ENCODE results near the genes PURB and RAMP3.

DNA sequence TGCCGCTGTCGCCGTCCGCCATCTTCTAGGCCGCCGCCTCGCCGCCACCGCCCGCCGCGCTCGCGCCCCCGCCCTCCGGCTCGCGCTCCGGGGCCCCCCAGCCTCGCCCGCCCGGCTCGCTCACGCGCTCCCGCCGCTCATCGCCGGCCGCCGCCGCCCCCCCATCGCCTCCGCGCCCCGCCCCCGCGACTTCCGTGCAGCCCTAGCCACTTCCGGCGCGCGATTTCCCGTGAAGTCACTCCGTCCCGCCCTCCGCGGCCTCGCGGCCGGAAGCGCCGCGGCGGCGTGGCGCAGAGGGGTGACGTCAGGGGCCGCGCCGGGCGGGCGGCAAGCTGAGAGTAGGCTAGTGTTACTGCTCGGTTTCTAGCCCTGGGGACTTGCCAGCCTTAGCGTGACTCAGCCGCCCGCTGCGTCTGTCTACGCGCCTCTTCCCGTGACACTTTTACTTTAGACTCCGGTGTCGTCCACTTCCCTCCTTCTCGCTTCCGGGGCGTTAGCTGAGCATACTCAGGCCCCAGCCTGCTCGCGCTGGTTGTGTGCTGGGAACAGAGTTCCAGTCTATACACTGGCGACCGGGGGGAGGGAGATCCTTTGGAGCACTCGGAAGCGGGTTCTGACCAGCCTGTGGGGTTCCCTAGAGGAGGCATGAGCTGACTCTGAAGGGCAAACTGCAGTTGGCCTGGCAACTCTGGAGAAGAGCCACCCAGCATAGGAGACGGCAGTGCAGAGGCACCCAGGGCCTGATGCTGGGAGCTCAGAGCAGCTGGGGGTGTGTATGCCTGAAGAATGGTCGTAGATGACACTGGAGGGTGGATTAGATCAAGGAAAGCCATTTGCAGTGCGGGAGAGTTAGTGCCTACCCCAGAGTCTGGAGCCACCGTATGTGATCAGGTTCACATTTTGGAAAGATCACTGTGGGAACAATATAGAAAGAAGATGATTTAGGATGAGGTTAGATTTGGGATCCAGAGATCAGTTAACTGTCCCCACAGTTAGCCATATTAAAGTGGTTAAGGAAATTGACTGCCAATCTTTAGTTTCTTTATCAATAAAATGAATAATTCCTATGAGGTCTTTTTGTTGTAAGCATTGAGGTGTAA lies at the start of gene PURB:
TSS of gene PURB (minus strand) at position 204 of the 1,100 bp plus-strand sequence.
- RRBS = under 1% methylated on average over 33 of the region's 86 CpGs

- RRBS = no CpG with 5 or more reads among the region's 2 CpGs
These were observed 1.5 kb upstream of the MYO1G start for GRCh38 chr7:44980356-44980595.

- RRBS = no CpG with 5 or more reads among the region's 9 CpGs
These were observed 39.0 kb downstream of the CCM2 start for GRCh38 chr7:45038863-45039509.

GRCh38 chr7:45101361-45101757 lies 10.1 kb downstream of the TBRG4 start:
- RRBS = no CpG with 5 or more reads among the region's 6 CpGs

- RRBS = 0% methylated on average over 2 of the region's 19 CpGs
These were observed 9.4 kb upstream of the RAMP3 start for GRCh38 chr7:45148229-45148561.

DNA sequence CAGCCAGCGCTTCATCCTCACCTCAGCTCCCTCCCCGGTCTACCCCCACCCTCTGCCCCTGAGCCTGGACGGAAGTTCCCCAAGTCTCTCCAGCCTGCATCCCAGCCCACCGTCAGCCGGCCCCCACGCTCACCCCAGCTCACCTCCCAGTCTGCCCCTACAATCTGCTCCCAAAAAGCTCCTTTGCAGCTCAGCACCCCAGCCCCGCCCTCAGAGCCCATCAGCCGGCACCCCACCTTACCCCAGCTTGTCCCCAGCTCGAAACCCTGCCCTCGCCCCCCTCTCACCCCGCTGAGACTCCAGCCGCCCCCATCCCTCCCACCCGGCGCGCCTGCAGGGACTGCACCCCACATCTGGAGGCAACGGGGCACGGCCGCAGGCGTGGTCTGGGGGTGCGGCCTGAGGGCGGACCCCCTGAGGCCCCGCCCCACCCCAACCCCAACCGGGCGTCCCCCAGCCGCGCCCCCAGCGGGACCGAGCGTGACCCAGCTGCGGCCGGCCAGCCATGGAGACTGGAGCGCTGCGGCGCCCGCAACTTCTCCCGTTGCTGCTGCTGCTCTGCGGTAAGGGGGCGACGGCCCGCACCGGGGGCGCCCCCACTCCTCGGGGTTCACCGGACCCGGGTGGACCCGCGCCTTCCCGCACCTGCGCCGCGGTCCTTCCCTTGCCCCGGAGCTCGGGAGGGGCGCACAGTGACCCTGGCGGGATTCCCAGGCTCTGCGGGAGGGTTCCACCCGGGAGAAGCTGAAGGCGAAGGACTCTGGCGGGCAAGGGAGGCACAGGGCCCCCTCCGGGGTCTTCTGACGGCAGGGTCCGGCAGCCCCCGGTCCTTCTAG lies at the start of gene RAMP3:
TSS of gene RAMP3 (plus strand) at position 468 of the 836 bp plus-strand sequence.
- RRBS = 4% methylated on average over 47 of the region's 63 CpGs

- RRBS = no CpG with 5 or more reads among the region's 10 CpGs
These were observed 2.9 kb downstream of the RAMP3 start for GRCh38 chr7:45160367-45161010.

DNA sequence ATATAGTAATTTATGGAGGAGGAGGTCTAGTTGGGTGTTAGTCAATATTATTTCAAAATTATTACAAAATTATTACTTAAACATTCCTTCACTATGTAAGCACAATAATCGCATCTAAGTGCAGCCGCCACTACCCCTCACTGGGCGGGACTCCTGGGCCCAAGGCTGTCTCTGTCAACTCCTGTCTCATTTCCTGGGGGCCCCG lies 82.5 kb downstream of the RAMP3 start:
- RRBS = no CpG with 5 or more reads among the region's 4 CpGs

DNA sequence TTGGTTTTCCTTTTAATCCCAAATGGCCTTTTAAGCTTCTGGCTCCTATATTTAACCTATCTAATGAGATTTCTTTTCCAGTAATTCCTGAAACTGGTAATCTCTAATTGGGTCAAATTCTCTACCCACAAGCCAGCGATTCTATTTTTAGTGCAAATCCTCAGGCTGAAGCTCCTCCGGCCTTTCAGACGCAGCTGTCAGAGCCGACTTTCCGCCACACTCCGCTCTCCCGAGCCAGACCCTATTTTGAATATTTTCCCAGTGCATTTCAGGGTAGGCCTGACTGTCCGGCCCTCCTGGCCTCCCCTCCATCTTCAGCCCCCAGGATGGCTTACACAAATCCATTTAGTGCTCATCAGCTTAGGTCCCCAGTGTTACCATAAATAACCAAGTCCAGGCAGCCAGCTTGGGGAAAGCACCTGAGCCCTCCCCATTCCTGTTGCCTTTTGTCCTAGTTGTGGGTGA lies 9.6 kb upstream of the ADCY1 start:
- RRBS = 2% methylated on average over 4 of the region's 8 CpGs

- RRBS = no CpG with 5 or more reads among the region's 20 CpGs
These were observed 147.9 kb downstream of the ADCY1 start for GRCh38 chr7:45721967-45722667.

DNA sequence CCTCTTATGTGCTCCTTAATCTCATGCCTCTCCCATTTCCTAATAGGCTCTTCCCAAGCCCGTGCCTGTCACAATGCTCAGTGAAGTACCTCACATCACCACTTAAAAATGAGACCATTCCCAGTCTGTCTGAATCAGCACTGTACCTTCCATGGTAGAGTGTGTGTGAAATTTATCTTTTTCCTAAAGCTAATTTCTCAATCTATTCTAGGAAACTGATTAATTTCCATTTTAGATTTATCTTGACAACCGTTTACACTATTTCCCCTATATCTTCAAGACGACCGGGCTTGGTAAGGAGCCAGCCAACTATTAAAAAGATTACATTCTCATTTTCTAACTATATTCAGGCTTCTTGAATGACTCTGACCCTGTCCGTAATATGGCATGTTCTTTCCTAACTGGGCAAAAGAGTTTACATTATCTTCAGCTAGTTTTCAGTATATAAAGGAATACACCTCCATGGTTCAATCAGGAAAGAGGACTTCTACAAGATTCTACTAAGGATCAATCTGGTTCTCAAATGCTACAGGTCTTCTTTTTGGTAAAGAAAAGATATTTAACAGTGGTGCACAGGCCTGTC lies 110.1 kb downstream of the CCDC201 start:
- RRBS = no CpG with 5 or more reads among the region's 5 CpGs

DNA sequence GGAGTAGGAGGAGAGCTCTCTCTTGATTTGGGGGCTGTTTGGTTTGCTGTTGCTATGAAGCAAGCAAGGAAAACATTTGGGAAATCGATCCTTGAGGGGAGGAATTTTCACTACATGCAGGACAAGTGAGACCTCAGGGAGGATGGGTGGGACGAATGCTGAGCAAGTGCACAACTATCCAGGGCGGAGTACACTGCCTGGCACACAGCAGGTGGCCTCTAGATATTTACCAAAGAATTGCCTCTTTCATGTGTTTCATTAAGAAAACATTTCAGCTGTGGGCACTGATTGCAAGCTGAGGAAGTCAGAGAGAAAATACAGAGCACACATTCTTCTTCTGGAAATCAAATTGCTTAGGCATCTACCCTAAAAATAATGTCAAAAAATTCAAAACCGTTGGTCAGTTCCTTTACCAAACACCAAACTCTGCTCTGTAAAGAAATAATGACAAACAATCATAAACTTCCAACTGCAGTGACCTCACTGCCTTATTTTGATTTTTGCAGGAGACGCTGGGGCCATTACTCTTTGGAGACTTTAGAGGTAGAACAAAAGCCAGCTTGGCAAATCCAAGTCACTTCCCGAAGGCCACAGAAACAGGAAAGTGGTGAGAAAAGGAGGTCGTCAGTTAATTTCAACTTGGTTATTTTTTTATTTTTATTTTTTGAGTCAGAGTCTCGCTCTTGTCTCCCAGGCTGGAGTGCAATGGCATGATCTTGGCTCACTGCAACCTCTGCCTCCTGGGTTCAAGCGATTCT lies 2.6 kb upstream of the IGFBP1 start:
- RRBS = no CpG with 5 or more reads among the region's 9 CpGs

- RRBS = no CpG with 5 or more reads among the region's 19 CpGs
These were observed 19.3 kb upstream of the IGFBP3 start for GRCh38 chr7:45940247-45940954.

DNA sequence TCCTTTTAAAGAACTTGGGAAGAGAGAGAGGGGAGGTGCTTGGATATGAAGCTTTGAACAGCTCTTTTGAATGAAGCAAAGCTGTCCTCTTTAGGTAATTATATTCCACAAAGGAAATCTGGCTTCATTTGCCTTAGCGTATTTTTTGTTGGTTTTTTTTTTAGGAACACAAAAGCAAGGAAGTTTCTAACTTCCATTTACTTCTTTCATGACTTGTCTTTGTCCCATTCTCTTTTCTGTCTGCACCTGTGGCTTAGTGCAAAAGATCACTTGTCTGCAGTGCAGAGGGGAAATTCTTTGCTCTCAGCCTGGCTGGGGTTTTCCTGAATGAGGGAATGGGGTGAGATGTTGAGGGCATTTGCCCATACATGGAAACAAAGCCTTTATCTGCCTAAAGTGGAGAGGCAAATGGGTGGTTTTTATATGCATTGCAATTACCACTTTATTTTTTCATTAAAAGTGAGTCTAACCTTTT lies 361.0 kb upstream of the IGFBP3 start:
- RRBS = no CpG with 5 or more reads among the region's 1 CpG

DNA sequence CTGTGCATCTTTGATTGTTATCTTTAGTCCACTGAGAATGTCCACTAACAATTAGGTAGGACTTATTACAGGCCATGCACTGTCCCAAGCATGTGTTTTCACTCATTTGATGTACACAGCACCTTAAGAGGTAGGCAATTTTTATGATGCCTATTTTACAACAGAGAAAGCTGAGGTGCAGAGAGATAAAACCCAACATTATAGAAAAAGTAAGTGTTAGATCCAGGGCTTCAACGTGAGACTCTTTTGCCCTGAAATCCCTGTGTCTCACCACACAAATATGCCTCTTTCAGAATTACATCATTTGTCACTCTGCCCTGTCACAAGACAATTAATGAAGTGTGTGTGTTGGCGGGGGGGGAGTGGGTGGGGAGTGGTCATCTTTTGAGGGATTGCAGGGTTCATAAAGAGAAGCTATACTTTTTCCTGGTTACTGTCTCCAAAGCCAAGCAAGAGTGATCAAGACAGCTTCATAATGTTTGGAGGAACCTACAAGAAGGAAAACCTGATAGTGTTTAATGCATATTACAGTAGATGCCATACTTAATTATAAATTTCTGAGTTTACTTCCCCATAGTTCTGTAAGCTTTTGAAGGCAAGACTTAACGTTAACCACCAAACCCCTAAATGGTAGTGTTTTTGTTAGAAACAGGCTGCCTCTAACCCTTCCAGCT lies 637.7 kb upstream of the IGFBP3 start:
- RRBS = no CpG with 5 or more reads among the region's 3 CpGs

GRCh38 chr7:47236879-47237288 lies 345.0 kb downstream of the TNS3 start:
- RRBS = no CpG with 5 or more reads among the region's 3 CpGs

- RRBS = 2% methylated on average over 26 of the region's 63 CpGs
These were observed 327.7 kb downstream of the TNS3 start for GRCh38 chr7:47254042-47254779.

DNA sequence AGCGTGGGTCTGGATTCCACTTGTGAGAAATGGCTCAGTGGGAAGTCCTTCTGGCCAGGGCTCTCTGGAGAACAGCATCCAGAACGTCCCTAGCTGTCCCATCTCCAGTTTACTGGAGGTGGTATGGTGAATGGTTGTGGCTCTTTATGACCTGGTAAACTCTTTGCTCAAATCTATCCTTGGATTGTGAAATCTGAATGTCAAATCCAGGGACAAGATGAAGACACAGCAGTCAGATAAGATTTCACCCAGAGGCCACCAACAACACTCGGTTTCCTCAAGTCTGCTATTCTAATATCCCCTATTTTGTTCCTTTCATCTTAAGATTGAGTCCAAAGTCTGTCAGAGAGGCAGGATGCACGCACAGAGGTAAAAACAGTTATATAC lies 287.0 kb downstream of the TNS3 start:
- RRBS = no CpG with 5 or more reads among the region's 4 CpGs

- RRBS = no CpG with 5 or more reads among the region's 3 CpGs
These were observed 280.3 kb downstream of the TNS3 start for GRCh38 chr7:47301514-47302072.

DNA sequence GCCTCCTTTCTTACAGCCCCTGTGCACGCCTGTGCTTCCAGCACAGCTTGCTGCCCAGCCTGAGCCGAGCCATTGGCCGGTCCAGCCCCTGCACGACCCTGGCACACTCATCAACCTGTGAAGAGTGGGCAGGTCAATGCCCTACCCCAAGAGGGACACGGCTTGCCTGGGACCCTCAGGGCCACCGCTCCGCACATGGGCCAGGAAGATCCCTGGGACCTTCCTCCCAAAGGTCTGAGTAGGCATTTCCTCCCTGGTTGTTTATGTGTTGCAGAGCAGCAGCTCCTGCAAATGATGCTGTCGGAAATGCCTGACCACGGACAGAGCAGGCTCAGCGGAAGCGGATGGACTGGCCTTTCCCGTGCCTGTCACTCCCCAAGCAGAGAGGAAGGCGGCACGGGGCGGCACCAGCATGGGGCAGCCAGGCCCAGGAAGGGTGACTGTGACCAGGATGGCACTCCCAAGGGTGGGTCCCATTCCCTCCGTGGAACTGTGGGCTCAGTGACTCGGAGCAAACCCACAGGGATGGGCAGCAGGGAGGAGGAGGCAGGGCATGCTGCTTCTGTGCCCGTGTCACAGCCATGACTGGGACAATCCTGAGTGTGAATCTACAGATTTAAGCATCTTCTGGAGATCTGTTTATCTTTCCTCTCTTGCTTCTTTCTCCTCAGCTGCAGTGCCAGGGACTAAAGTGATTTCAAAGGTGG lies 252.4 kb downstream of the TNS3 start:
- RRBS = no CpG with 5 or more reads among the region's 18 CpGs

Measured in aortic smooth muscle cell (primary cell).